Mesangial cell (primary cell): ENCODE measurements around the genes KIFC1 and UQCC2.

DNA sequence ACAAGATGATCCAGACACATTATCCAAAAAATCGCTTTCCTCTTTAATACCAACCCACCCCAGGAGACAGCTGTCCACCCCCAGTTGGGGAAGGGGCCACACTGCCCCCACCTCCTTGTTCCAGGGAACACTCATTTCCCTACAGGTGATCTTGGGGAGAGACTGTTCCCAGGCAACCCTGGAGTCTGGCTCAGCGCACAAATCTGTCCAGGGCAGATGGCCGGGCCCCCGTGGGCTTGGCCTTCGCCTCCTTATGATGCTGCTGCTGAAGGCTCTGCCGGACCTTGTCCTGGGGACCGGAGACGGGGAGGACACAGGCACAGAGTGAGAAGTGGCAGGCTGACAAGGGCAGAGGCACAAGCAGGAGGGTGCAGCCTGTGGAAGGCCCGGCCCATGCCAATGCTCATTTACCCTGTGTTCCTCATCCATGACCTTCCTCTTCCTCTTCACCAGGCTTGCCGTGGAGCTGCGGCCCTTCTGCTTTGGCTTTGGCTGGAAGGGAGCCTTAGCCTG is 2.2 kb downstream of the B3GALT4 start:
- RAMPAGE, long total RNA, result no peak

GRCh38 chr6:33316496-33317147 is 922 bp downstream of the ZBTB22 start:
- RAMPAGE, long total RNA, result no peak

DNA sequence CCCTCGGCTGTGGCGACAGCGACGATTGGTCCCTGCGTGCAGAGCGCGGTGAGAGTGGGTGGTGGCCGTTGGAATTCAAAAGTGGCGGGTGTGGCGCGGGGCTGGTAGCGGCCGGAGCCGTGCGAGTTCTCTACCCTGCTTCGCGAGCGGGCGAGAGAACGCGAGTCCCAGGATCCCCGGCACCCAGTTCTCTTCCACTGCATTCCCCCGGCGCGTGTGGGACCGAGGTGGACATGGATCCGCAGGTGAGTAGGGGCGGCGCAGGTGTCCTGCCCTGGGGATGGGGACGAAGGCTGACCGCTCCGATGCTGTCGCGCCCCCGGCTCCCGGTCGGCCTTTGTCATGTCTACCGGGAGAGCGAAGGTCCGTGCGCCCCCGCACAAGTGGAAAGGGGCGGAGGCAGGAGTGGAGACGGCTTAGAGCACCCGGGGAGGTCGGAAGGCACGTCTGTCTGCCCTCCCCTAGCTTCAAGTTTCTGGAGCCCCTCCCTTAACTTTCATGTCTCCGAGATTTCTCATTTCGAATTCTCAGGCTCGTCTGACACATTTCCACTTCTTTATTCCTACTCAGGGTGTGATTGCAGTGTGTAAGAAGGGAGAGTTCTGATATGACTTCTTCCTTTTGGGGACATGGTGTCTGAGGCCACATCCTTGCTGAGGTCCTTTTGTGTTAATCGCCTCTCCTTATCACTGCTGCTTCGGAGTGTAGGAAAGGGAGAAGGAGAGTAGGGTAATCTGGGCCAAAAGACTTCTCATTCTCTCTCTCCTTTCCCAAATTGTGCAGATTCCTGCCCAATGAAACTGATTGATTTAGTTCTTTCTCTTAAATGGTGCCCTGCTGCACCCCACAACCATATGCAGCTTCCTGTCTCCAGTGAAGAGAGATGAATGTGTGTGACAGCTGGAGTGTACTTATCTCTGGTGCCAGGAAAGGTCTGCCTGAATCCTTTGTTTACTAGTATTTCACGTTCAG is at the start of gene KIFC1:
TSS of gene KIFC1 (plus strand) at position 71 of the 972 bp plus-strand sequence.
- RAMPAGE, long total RNA, result start-site peak on the plus strand centred at position 102 of the sequence, 64 bp wide, 1,428 reads

DNA sequence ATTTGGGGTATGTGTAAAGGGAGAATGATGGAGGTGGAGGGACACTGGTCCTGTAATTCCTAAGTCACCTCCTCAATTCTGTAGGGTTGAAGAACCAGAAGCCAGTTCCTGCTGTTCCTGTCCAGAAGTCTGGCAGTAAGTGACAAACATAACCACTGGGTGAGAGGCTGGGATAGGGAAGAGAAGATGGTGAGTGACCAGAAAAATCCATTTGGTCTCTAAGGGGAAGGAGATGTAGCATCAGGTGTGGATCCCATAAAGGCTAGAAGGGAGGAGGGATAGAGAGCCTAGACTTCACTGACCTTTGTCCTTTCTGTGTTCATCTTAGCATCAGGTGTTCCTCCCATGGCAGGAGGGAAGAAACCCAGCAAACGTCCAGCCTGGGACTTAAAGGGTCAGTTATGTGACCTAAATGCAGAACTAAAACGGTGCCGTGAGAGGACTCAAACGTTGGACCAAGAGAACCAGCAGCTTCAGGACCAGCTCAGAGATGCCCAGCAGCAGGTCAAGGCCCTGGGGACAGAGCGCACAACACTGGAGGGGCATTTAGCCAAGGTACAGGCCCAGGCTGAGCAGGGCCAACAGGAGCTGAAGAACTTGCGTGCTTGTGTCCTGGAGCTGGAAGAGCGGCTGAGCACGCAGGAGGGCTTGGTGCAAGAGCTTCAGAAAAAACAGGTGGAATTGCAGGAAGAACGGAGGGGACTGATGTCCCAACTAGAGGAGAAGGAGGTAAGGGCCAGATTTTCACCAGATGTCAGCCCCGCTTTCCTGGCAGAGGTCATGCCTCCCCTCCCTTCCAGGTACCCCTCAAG is 7.2 kb upstream of the PHF1 start:
- RAMPAGE, long total RNA, result no peak

GRCh38 chr6:33424969-33425593 is 5.2 kb downstream of the SYNGAP1 start:
- RAMPAGE, long total RNA, result no peak

DNA sequence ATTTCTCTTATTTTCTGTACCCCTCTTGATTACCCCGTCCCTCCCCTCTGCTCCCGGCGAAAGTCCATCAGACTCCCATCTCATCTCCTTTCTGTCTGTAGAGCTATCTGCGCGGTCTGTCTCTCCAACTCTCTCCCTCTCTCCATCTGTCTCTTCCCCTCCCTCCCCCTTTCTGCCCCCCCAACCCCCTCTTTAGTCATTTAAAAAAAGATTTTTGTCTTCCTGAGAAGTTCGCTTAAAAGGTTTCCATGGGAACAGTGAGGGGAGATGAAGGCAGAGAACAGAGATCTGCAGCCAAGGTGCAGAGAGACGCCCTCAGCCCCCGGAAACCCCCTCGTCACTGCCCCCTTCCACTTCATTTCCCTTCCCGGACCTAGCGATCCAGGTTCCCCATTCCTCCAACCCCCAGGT is 6.6 kb downstream of the SYNGAP1 start:
- RAMPAGE, long total RNA, result no peak

DNA sequence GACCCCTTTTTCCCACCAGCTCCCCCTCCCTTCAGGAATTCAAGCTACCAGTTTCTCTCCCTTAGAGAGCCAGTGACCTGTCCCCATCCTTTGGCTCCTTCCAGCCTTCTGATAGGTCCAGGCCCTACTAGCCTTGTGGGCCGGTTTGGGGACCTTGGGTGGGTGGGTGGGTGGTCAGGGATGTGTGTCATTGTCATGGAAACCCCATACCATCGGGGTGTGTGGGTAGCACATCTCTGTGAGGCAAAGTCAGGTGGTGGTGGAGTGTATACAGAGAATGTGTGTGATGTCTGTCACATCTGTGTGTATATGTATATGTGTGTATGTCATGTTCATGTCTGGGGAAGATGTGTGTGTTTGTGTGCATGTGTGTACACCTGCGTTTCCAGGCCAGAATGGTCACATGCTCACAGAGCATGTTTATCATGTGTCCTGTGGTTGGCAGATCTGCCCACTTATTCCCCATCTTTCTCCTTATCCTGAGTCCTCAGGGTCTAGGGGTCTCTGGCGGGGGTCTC is 7.0 kb downstream of the SYNGAP1 start:
- RAMPAGE, long total RNA, result no peak

GRCh38 chr6:33429370-33430047 is 9.6 kb downstream of the SYNGAP1 start:
- RAMPAGE, long total RNA, result no peak

DNA sequence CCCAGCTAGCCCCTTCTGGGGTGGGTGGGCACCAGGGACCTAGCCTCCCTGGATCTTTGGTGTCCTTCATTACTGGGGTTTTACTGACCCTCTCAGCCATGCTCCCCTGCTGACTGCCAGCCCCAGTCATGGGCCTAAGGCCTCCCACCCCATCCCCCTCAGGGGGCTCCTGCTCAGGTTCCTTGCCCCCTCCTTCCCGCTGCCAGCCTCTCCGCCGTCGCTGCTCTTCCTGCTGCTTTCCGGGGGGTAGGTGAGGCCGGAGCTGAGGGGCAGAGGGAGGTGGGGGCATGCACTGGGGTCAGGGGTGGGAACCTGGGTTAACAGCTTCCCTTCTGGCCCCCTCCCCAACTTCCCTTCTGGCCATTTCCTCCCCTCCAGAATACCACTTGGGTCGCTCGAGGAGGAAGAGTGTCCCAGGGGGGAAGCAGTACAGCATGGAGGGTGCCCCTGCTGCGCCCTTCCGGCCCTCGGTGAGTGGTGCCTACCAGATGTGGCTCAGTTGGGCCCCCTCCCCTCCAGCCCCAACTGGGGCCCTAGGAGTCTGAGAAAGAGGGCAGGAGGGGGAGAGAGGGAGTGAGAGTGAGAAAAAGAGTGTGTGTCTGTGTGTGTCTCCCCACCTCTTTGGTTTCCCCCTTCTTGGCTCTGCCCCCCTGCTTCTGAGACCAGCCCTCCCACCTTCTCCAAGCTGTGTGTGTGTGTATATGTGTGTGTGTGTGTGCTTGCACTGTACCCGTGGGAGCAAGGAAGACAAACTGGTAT is 12.1 kb downstream of the SYNGAP1 start:
- RAMPAGE, long total RNA, result no peak

DNA sequence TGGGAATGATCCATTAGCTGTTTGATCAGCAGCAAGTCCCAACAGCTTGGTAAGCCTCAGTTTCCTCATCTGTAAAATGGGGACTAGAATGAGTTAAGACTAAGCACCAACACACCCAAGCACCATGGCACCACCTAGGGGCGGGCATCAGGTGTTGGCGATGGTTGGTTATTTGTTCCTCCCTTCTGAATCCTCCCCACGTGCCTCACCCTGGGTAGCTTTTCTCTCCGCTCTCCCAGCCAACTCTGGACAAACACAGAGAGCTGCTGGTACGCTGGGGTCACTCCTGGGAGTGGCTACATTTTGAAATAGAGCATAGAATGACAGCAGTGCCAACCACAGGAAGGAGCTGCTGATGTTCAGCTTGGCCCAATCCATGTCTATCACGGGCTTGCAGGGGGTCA is 13.3 kb upstream of the ITPR3 start:
- RAMPAGE, long total RNA, result no peak

GRCh38 chr6:33622698-33623488 is 1.8 kb downstream of the ITPR3 start:
- RAMPAGE, long total RNA, result no peak

- RAMPAGE, long total RNA, result no peak
These were observed 3.1 kb downstream of the ITPR3 start for GRCh38 chr6:33624115-33624646.

- RAMPAGE, long total RNA, result no peak
These were observed 765 bp downstream of the UQCC2 start for GRCh38 chr6:33710654-33711216.

GRCh38 chr6:33711217-33712402 is at the start of gene UQCC2:
Gene UQCC2, minus strand, starts transcription at chr6:33711700.
- RAMPAGE, long total RNA, result start-site peak on the minus strand at chr6:33711696-33711730, 1,977 reads

- RAMPAGE, long total RNA, result no peak
These were observed 8.3 kb upstream of the UQCC2 start for GRCh38 chr6:33719312-33720613.

- RAMPAGE, long total RNA, result no peak
These were observed 14.7 kb downstream of the IP6K3 start for GRCh38 chr6:33731664-33732741.

DNA sequence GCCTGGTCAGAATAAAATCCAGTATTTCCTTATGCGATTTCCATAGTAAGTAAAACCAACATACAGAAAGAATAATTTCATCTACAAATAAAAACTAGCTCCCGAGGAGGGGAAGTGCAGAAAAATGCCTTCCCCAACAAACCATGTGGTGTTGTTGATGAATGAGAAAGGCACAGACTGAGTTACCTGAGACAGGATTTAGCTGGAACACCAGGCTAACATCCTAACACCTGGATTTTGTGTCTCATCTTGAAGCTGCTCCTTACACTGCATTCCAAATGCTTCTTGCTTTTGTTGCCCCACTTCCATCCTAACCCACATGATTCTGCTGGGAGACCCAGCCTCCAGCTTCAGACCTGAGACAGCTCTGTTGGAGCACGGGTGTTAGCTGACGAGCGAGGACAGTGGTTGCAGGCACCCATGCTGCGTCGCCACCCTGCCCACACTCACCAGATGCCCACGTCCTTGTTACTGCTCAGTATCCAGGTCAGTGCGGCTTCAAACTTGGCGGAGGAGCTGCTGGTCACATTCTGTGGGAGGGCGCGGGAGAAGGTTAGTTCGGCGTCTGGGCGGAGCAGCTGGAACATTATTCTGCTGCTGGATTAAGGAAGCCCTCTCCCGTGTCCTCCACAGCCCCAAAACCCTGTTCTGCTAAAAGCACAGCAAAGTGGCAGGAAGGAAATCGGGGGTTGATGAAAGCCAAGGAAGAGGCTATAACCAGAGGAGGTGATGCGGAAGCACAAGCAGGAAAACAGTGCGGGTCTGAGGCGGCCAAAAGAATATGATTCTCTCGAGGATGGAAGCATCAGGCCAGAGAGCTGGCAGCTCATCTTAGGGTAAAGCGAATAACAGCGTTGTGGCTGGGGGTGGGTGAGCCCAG is 9.0 kb downstream of the LEMD2 start:
- RAMPAGE, long total RNA, result no peak

- RAMPAGE, long total RNA, result no peak
These were observed 5.5 kb upstream of the GRM4 start for GRCh38 chr6:34151298-34151857.

DNA sequence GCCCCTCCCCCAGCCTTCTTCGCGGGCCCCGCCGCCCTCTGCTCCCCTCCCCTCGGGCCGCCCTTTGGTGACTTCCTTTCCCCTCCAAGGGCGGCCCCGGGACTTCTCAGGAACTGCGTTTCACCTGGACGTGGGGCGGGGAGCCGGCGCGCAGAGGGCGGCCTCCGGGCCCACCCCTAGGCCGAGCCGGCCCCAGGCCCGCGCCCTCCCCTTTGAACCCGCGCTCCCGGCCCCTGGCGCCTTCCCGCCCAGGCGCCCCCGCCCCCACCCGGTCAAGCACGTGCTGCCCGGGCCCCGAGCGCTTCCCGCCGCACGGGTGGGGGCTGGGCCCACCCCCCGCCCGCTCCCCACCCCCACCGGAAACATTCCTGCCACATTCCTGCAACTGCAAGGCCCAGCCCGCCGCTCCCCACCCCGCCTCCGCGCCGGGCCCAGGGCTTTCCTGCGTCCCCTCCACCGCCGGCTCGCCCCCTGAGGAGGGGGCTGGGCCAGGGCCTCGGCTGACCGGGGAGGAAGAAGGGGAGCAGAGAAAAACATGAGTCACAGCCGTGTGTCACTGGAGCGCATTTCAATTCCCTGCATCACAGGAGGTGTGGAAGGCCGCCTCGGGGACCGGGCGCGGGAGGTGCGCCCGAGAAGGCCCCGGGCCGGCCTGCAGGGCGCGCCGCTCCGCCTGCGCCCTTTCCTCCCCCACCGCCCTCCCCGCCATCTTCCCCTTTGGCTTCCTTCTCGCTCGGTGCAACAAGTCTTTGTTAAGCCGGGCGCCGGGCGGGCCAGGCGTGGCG is 1.2 kb upstream of the HMGA1 start:
- RAMPAGE, long total RNA, result no peak

DNA sequence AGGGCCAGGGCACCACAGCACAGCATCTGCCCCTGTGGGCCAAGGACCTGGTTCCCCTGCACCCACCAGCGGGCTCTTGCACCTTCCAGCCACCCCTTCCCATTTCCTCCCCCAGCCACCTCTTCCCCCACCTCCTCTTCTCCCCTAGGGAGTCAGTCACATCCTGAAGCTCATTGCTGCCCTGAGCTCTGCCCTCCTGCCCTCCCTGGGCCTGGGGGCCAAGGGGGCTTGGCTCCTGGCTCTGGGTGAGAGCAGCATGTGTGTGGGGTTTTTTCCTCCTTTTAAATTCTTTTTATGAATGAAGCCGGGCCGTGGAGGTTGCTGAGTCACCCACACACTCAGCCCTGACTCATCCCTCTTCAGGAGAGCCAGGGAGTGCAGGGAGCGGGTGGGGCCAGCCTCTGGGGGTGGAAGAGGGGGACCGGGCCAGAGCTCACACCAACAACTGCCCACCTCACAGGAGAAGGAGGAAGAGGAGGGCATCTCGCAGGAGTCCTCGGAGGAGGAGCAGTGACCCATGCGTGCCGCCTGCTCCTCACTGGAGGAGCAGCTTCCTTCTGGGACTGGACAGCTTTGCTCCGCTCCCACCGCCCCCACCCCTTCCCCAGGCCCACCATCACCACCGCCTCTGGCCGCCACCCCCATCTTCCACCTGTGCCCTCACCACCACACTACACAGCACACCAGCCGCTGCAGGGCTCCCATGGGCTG is 4.3 kb downstream of the SMIM29 start:
- RAMPAGE, long total RNA, result no peak